Measurements from ENCODE around the gene MAP7.

- PRO-cap, result no peak
Measured at GRCh38 chr6:135306434-135307133, 125.5 kb downstream of the MYB start.

DNA sequence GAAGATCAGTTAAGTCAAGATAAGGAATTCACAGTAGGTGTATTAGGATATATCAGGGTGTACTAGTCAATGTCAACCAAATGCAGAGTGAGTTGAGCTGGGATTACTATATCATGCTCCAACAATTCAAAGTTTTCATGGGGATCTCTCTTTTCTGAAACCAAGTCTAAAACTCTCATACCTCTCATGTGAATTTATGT is 129.8 kb upstream of the AHI1 start:
- PRO-cap, result no peak

DNA sequence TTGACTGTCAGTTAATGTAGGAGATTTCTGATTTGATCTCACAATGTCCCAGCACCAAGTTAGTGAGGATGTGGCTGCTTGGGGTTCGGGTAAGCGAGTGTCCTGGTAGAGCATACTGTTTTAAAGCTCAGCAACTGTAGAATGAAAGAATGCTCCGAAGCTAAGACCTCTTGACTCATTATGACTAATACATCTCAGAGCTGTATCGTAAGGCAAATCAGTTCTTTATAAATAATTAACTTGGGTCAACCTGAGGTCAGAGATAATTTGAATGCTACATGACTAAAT is 128.9 kb upstream of the PDE7B start:
- PRO-cap, result unidirectional peak, minus-strand start at position 143 of the sequence

DNA sequence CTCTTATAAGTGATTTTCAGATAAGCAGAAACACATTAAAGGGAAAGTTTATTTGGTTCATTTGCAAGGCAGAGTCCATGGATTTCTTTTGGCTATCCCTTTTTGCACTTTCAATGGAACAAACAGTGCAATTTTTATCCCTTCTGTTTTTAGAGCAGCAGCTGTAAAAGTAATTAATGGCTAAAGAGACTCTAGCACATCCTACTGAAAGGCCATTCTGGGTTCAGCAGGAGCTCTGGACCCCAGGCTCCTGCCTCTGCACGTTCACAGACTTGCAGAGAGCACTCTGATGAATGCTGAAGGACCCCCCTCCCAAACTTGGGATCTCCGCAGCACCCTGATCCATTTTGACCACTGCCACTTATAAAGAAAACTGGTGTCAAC is 40.3 kb upstream of the PDE7B start:
- PRO-cap, result no peak

GRCh38 chr6:135905455-135906341 is 54.2 kb downstream of the PDE7B start:
- PRO-cap, result no peak

DNA sequence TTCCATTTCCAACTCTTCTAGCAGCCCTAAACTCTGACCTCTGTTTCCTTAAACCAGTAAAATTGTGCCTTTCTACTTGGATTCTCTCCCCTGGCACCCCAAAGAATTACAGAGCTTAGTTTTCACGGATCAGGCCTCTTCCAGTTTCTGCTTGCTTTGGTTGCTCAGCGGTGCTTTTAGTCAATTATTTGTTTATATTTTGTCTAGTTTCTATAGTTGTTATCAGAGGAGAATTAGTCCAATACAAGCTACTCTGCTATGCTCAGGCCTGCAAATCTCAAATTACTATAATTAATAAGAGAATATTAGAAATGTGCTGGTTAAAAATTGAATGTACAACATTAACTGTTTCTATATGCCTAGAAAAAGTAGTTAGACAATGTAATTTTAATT is 55.8 kb downstream of the PDE7B start:
- PRO-cap, result no peak

DNA sequence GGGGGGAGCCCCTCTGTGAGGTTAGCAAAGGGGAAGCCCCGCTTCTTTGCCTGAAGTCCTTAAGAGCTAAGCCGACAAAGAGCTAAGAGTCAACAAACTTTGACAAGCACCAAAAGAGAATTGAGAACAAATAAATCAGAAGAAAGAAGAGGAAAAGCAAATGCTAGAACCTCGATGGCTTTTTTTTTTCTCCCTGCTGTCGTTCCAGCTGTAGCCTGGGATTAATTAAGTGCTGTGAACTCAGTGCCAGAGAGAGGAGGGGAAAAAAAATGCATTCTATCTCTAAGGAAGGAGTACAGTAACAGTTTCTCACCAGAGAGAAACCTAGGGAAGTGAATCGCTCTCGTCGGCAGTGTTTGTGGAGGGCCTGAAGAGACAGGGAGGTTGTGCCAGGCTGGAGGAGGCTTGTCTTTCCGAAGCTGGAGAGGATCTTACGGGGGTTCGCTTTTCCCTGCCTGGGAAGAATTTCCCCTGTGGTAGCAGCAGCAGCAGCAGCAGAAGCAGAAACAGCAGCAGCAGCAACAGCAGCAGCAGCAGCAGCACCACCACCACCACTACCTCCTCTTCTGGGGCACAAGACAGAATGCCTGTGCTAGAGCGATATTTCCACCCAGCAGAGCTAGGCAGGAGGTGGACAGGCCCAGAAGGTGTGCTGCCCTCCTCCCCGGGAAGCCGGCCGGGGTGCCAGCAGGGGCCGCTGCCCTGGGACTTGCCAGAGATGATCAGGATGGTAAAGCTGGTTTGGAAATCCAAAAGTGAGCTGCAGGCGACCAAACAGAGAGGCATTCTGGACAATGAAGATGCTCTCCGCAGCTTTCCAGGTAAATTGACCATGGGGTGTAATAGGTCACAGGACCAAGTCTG is 186.4 kb downstream of the PDE7B start:
- PRO-cap, result no peak

DNA sequence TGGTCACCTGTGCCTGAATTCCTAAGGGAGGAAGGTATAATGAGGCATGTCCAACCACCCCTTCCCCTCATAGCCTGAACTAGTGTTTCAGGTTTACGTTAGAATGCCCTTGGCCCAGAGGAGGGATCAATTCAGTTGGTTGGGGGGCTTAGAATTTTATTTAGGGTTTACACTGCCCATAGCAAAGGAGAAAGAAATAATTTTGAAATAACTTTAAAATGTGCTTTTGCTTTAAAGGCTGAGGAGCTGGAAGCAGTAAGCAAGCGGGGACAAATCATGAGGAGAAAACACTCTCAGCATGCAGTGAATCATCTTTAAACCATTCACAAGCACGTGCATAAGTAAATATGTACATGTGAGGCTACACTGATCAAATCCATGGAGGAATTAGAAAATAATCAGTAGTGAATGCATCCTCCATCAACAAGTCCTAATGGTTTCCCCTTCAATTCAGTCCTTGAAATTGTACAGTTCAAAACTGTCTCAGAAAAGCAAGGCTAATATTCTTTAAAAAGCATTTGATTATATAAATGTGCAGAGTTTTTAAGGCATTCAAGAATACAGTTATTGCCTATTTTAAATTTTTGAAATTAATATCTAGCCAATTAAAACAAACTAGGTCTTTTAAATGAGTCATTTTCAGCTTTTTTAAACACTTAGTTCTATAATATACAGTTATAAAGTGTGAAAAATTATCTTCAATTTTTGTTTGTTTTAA is 180.9 kb downstream of the MTFR2 start:
- PRO-cap, result unidirectional peak, minus-strand start at position 289 of the sequence

DNA sequence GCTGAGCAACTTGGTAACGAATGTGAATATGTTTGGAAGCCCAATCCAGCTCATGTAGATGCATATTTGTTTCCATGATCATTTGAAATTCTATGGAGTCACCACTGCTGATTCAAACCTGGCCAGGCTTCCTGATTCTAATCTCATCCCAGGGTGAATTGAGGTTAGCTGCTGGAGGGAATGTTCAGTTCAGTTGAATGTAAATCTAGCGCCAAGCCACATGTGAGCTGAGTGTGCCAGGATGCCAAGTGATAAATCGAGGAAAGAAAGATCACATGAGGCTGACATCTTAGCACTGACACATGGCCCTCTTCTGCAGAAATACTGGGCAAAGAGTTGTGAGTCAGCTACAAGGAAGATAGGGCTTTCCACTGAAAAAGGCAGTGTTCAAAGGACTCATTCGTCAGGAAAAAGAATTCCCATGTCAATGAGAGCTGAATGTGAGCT is 172.3 kb downstream of the MTFR2 start:
- PRO-cap, result no peak

GRCh38 chr6:136173384-136174331 is 76.5 kb downstream of the MTFR2 start:
- PRO-cap, result no peak

- PRO-cap, result unidirectional peak, plus-strand start at chr6:136225754
Measured at GRCh38 chr6:136225541-136225812, 24.6 kb downstream of the MTFR2 start.

- PRO-cap, result no peak
Measured at GRCh38 chr6:136252662-136253054, 2.5 kb upstream of the MTFR2 start.

- PRO-cap, result no peak
Measured at GRCh38 chr6:136288192-136288616, 1.4 kb downstream of the BCLAF1 start.

DNA sequence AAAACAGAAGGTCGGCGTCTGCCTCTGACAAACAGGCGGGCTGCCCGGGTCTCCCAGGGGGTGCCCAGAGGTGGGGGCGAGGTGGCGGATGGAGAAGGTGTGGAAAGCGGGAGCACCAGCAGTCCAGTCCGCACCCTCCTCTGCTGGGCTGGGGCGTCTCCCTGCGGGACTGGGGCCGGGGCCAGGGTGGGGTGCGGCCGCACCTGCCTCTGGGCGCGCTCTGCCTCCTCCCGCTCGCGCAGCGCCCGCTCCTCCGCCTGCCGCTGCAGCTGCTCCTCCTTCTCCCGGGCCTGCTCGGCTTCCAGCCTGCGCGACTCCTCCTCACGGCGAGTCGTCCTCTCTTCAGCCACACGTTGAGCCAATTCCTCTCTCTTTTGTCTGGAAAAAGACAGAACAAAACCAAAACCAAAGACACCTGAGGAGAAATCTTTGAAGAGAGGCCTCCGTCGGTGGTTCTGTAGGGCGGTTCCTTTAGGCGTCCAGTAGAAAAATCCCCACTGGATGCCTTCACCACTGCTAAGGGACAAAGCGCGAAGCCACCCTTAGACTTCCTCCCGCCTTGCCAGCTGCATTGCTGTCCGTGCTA is 71.2 kb upstream of the BCLAF1 start:
- PRO-cap, result no peak

DNA sequence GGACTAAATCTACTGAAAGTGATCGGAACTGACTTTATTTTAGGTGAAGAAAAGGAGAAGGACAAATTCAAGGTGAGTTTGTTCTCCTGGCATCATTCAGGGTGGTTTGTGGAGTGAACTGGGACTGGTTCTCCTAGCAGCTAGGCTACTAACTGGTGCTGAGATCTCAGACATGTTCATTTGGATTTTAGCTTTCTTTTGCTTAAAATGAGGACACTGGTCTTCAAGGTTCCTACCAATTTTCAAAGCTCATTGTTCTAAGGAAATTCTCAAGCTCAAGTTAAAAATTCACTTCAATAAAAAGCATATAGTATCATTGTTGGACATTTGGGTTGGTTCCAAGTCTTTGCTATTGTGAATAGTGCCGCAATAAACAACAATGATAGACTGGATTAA is 101.1 kb upstream of the BCLAF1 start:
- PRO-cap, result no peak

DNA sequence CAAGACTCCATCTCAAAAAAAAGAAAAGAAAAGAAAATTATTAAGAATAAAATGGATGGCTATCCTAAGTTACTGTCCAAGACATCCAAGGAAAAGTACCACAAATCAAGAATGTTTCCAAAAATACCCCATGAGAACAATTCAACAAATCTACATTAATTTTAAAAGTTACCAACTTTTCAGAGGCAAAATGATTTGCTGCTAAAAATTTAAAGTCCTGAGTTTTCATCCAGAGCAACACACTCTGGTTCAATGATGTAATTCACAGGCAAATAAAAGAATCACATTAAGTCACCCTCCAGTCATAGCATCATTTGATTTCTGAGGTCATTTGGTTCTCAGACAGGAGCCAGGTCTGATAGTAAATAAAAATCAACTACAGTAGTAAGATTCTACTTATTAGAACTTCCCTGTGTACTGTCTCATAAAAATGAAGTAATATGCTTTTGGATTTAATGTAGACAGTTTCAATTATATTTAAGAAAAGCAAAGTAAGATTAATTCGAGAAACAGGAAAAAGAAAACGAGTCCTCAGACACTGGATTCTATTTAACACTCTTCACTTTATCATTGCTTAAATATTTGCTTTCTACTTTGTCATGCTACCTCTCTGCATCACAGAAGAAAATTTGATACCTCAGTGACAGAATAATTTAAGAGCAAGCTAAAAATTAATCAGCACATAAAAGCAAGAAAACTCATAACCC is 25.8 kb downstream of the MAP7 start:
- PRO-cap, result no peak

DNA sequence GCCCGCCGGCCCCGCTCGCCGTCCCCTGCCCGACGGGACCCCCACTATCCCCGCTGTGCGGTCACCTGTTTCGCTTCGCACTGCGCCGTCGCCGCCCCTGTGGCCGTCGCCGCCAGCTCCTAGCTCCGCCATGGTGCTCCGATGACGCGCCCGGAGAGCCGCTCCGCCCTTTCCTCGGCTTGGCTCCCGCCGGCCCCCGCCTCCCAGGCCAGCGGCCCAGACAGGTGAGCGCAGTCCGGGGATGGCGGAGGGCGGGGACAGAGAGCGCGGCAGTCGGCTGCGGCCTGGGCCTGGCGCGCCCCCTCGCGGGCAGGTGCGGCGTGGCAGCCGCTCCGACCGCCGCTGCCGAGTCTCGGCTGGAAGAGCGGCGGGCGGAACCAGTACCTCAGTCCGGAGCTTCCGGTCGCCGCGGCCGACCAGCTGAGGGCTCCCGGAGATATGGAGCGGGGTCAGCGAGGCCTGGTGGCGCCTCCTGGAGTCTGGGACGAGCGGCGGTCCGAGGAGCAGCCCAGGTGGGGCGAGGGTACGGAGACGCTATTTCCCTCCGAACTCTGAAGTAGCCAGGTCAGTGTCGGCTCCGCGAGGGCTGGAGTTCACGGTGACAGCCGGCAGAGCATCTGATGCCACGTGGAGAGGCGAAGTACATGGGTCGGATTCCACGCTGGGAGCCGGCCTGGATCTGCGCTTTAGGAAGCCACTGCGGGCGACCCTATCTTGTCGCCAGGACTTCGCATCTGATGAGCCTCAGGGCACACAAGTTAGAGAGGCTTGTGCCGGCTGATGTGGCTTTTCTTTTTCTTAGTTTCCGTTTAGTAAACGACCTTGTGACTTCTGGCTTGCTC is at the start of gene MAP7:
MAP7 (minus strand) TSS at position 146 of the 842 bp plus-strand sequence.
- PRO-cap, result bidirectional peak, plus-strand start at position 388 of the sequence, minus-strand start at position 143 of the sequence; bidirectional peak, plus-strand start at position 620 of the sequence, minus-strand start at position 588 of the sequence

DNA sequence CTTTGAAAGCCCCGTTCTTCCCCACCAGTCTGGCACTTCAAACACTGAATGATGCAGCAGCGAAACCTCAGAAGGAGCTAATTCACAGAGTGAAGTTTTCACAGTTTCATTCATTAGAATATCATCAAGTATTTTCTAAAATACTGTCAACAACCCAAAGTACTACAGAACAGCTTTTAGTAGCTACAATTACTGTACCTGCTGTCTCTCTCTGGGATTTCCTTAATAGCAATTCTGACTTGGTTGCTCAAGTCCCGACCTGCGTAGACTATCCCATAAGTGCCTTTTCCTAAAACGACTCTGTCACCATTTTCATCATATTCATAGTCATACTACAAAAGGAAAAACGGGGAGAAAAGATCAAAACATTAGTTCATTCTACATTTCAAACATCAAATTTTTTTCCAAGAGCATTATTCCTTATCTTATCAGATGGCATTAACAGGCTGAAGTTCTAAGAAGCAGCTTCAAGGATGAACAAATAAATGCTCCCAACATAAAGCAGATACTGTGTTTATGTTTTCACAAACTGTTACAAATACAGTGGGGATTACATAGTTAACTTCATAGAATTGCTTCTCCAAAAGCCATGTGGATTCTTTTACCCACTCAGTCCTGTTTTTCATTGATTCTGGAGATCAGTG is 72.5 kb upstream of the MAP7 start:
- PRO-cap, result no peak

GRCh38 chr6:136662340-136662959 is 112.2 kb upstream of the MAP7 start:
- PRO-cap, result no peak

DNA sequence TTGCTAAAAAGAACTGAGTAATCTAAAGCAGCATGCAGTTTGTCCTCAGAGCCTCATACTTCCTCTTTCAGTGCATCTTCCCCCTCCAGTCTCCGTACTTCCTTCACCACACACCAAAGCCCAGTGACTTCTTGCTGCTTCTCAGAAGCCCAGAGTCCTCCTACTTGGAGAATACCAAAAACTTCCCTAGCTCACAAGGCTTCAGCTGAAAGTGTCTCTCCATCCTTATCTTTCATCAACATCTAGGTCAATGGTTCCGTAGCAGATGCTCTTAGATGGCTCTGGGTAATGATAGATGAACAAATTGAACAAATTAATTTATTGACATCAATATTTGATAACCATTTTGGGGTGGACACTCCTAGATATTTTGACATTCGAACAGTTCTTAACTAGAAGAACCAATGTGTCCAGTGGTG is 5.8 kb upstream of the IFNGR1 start:
- PRO-cap, result no peak

All from Calu3 (cell line).